Mesothelial cell of epicardium (in vitro differentiated cells): Measurements from ENCODE around the genes TMEM63C and DIO2.

GRCh38 chr14:77141868-77142441 is 364 bp upstream of the ZDHHC22 start:
- PRO-cap = no peak

DNA sequence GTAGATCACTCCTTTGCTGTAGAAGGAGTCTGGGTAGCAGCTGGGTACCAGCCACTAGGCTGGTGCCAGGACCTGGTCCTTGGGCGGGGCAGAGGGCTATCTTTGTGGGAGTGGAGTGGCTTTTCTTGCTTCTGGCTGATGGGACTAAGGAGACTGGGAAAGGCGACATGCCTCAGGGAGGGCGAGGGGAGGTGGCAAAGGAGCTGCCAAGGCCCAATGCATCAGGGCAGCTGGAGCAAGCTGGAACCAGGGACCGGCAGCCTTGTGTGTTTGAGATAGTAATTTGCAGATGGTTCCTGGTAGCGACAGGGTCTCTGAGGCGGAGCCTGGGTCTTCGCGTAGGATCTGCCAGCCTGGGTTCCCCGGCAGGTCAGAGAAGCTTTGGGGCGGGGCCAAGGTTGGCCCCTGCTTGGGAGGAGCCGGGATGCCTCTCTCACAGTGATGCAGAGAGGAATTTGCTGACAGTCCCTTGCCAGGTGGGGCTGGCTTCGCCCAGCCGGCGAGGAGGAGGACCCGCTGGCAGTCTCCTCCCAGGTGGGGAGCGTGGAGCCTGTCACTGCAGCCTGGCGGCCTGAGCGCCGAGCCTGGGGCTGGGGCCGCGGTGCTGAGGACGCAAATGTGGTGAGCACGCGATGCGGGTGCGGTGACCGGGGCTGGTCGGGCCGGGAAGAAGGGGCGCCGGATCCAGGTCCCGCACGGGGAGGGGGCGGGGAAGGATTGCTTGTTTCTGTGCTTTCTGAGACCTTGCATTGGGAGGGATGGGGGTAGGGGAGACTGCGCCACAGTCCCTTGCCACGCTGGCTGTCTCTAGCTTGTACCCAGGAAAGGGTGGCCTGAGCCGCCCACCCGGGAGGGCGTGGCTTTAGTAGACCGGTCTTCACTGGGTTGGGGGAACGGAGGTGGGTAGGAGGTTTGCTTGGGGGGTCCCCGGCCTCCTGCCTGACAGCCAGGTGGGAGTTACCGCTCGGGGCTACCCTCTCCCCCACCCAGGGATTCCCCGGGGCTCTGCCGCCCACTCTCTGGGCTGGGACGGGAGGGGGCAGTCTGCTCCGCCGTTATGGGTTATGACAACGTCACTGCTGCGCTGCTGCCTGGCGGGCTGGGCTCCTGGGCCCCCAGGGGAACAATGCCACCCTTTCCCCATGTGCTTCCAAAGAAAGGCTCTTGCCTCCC is at the start of gene TMEM63C:
Gene TMEM63C, plus strand, starts transcription at position 522 of the 1,173 bp plus-strand sequence.
- PRO-cap = no peak

DNA sequence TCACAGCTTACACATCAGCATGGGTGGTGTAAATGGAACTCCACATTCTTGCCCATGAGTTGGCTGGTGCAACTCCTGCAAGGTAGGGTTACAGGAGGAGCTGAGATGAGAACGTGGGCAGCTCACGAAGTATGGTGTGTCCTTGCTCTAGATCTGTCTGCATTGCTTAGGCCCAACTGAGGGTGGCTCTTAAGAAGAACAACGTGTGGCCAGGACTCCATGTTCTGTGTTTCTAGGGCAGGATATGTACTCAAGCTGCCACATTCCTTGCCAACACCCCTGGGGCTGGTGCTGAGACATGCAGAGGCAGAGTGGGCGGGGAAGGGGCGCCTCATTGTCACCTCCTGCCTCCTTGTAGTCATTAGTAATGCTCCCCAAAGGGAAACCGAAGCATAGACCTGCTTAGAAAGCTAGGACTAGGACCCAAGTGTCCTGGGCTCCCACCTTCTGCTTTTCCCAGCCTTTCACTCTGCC is 3.2 kb downstream of the TMEM63C start:
- PRO-cap = no peak

DNA sequence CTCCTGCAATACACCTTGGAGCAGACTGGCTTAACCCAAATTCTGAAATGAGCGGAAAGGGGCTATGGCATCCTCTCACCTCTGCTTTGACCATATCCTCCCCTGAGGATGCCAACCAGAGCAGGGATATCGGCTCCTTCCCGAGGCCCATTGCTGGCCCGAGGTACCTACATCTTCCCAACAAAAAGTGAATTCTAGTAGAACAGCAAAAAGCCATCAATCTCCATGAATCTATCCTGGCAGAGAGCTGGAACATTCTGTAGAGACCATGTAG is 36.8 kb downstream of the NGB start:
- PRO-cap = no peak

DNA sequence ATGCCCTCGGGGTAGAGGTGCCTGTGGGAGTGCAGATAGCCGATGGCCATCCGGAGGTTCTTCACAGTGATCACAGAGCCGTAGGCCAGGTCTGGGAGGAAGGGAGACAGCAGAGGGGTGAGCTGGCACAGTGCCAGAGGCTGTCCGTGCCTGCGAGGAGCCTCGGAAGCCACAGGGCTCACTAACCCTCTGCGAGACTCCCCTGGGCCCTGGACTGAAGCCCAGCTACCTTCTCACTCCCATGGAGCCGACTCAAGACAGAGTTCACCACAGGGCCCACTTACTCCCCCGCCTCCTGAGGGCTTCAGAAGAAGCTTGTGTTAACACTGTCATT is 24.5 kb downstream of the POMT2 start:
- PRO-cap = no peak

- PRO-cap = no peak
Observed at GRCh38 chr14:77451169-77451424, 6.3 kb downstream of the VIPAS39 start.

DNA sequence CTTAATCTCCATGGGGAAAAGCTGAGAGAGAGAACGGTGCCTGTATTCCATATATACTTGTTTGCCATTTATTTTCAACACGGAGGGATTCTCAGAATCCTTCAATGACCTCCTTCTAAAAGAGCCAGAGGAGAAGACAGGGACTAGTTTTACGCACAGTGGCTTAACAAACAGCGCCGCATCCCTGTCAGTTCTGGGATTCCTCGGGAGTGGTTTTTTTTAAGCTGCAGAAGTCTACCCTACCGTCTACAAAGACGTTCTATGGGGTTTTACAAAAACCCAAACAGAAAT is 622 bp downstream of the ALKBH1 start:
- PRO-cap = no peak

DNA sequence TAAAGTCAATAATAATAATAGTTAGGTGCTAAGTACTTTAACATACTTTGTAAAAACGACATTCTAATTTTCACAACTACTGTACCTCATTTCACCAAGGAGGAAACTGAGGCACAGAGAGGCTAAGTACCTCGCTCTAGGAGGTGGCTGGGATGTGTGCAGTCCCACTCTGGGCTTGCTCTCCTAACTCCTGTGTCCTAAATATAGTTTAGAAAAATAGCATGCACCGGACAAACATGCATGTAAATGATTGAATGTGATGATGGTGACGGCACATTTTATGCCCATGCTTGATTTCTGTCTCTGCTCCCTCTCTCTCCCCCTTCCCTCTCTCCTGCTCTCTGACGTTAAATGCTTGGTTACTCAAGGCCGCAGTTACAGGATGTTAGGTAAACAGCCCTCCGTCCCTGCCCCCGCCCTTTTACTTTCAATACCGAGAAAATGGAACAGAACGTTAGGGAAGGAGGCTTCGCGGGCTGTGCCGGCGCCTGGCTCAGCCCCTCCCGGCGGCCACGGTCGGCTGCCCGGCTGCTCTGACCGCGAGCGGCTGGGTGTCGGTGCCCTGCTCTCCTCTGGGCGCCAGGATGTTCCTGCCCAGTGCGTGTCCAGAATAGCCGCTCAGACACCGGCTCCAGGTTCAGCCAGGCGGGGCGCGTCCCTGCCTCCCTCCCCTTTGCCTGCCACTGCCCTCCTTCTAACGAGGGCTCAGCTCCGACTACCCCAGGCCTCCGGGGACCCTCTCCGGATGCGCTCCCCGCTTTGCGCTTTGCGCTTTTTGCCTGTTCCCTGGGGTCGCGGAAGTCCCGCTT is 165.9 kb downstream of the ADCK1 start:
- PRO-cap = unidirectional peak, plus-strand start at position 449 of the sequence

DNA sequence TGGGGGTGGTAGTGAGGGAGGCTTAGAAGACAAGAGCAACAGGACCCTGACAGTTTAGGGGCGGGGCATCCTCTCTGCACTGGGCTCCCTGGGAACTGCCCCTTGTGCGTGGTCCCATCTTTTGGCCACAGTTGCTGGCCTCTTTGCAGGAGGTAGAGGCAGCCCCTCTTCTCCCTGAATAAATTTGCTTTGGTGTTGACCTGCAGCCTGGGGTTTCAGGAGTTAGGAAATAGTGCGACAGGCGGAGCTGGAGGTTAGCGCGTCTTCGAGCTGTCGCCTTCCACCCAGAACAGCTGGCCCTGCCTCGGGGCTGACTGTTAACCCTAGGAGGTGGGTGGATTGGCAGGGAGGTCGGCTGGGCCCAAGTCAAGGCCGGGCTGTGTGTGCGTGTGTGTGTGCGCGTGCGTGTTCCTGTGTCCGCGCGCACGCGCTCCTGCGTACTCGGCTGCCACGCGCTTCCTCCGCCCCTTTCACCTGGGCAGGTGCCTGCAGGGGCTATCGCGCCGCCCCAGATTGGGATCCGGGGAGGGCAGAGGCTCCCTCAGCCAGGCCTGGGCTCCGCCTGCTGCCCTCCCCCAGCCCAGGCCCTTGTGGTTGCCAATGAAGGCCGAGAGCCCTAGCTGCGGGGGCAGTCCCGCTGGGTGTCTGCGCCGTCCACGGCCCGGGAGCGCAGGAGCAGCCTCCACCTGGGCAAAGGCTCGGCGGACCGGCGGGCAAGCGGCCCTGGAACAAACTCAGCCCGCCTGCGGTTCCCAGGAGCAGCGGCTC is 180.9 kb downstream of the ADCK1 start:
- PRO-cap = no peak

- PRO-cap = no peak
Observed at GRCh38 chr14:77981599-77981921, 181.7 kb downstream of the ADCK1 start.

DNA sequence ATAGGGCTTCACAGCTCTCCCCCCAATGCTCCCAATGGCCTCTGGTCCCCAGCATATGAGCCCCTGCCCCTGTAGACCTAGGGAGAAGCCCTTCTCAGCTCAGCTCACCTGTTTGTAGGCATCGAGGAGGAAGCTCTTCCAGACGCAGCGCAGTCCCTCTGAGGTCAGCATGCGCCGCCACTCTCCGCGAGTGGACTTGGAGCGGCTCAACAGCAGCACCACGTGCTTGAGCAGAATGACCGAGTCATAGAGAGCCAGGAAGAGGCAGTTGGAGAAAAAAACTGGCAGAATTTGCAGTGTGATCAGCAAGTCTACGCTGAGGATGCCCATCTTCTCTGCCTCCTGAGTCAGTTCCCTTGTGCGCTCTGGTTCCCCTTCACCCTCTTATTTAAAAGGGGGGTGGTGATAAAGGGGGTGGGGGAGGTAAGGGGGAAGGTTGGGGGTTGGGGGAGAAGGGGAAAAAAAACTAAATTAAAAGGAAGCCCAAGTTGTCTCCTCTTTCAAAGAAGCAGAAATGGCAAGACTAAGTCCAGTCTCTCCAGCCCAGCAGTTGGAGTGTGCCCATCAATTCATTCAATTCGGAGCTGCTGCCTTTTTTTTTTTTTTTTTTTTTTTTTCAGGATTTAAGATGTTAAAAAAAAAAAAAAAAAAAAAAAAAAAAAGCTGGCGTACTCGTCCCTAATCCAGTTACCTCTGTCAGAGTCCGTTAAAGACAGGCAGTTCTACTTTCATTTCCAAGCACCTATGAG is at the start of gene DIO2:
Gene DIO2, minus strand, starts transcription at position 362 of the 749 bp plus-strand sequence.
- PRO-cap = no peak

GRCh38 chr14:80387335-80388064 is 176.2 kb upstream of the DIO2 start:
- PRO-cap = no peak

GRCh38 chr14:80954656-80955111 is 737 bp upstream of the TSHR start:
- PRO-cap = no peak

DNA sequence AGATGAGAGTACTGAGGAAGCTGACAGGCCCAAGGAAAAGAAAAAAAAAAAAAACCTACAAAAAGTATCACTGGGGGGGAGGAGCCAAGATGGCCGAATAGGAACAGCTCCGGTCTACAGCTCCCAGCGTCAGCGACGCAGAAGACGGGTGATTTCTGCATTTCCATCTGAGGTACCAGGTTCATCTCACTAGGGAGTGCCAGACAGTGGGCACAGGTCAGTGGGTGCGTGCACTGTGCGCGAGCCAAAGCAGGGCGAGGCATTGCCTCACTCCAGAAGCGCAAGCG is 106.7 kb downstream of the GTF2A1 start:
- PRO-cap = no peak

- PRO-cap = unidirectional peak, plus-strand start at chr14:81170470
Observed at GRCh38 chr14:81169603-81170577, 50.9 kb downstream of the GTF2A1 start.

GRCh38 chr14:81449829-81450415 is 49.8 kb upstream of the STON2 start:
- PRO-cap = no peak

DNA sequence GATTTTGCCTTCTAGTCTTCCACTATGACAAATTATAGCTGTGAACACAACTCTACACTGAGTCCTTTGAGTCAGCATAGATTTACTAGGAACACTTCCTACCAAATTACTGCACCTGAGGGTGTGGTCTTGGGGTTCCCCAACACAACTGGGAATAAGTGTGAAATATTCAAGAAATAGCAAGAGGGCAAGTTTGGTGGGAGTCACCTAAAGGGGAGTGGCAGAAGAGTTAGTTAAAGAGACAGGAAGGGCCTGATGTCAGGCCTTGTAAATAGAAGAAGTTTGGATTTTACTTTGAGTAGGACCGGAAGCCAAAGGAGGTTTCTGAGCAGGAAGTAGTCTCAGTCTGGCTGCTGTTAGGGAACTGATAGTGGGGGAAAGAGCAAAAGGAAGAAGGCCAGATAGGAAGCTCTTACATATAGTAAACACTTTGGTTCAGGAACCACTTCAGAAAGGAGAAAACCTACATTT is 14.3 kb downstream of the SEL1L start:
- PRO-cap = no peak

DNA sequence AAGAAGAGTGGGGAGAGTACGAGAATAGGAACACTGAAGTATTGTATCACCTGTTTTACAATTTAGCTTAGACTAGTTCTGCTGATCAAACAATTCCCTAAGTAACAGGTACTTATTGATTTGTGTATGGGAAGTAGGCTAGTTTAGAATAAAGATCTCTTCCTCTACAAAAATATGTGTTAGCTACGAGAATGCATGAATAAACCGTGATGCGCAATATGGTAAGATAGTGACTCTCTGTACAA is 970.4 kb upstream of the SEL1L start:
- PRO-cap = no peak

- PRO-cap = no peak
Observed at GRCh38 chr14:82642249-82642922, 1108.7 kb upstream of the SEL1L start.

GRCh38 chr14:83556583-83556828 is 1973.4 kb upstream of the FLRT2 start:
- PRO-cap = no peak